AG09319 (cell line): ENCODE results near the genes UCK2, POGK and GPA33.

- RRBS: no CpG with 5 or more reads among the region's 4 CpGs
These were observed 127.0 kb downstream of the NOS1AP start for GRCh38 chr1:162196468-162196919.

- RRBS: no CpG with 5 or more reads among the region's 11 CpGs
These were observed 4.2 kb downstream of the SPATA46 start for GRCh38 chr1:162372295-162372946.

DNA sequence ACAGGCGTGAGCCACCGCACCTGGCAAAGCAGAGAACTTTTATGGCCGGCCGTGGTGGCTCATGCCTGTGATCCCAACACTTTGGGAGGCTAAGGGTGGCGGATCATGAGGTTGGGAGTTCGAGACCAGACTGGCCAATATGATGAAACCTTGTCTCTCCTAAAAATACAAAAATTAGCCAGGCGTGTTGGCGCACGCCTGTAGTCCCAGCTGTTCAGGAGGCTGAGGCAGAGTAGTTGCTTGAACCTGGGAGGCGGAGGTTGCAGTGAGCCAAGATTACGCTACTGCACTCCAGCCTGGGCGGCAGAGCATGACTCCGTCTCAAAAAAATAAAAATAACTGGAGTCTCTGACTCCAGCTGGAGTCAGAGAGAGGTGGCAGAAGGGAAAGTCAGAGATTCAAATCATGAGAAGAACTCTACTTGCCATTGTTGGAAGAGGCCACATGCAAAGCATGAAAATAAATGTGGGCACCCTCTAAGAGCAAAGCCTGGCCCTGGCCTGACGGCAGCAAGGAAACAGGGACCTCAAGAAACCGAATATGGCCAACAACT lies 16.5 kb upstream of the UAP1 start:
- RRBS: no CpG with 5 or more reads among the region's 15 CpGs

- RRBS: no CpG with 5 or more reads among the region's 8 CpGs
These were observed 1.0 kb downstream of the DDR2 start for GRCh38 chr1:162633079-162633870.

- RRBS: no CpG with 5 or more reads among the region's 3 CpGs
These were observed 72.5 kb downstream of the DDR2 start for GRCh38 chr1:162704857-162705086.

GRCh38 chr1:162741819-162742166 lies 48.7 kb upstream of the HSD17B7 start:
- RRBS: no CpG with 5 or more reads among the region's 1 CpG

DNA sequence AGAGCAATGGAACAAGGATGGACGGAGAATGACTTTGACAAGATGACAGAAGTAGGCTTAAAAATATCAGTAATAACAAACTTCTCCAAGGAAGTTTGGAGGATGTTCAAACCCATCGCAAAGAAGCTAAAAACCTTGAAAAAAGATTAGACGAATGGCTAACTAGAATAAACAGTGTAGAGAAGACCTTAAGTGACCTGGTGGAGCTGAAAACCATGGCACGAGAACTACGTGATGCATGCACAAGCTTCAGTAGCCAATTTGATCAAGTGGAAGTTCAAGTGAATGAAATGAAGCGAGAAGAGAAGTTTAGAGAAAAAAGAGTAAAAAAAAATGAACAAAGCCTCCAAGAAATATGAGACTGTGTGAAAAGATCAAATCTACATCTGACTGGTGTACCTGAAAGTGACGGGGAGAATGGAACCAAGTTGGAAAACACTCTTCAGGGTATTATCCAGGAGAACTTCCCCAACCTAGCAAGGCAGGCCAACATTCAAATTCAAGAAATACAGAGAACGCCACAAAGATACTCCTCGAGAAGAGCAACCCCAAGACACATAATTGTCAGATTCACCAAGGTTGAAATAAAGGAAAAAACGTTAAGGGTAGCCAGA lies 43.3 kb upstream of the HSD17B7 start:
- RRBS: no CpG with 5 or more reads among the region's 10 CpGs

DNA sequence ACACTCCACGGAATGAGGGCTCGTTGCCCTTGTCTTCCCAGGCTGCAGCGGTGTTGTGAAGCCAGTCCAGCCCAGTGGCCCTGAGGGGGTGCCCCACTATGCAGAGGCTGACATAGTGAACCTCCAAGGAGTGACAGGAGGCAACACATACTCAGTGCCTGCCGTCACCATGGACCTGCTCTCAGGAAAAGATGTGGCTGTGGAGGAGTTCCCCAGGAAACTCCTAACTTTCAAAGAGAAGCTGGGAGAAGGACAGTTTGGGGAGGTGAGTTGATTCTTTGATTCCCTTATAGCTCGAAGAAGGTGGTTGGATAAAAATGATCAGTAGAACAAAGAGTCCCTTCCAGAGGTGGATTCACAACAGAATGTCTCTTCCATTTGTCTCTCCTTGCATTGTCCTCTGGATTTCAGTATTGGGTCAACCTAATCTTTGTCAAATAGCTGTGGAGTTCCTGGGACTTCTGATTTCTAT lies 18.5 kb upstream of the HSD17B7 start:
- RRBS: no CpG with 5 or more reads among the region's 5 CpGs

DNA sequence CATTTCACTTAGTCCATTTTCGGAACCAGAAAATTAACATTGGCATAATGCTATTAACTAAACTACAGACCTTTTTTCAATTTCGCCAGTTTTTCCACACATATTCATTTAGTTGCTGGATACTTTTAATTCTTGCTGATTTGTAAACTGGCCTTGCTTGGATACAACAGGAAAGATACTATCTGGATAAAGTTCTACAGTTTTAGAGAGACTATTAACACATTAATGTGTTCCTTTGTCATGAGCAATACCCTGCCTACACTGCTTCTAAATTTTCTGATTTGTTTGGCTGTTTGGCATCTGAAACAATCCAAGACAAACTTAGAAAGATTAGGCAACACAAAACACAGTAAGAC lies 5.7 kb upstream of the HSD17B7 start:
- RRBS: no CpG with 5 or more reads among the region's 2 CpGs

DNA sequence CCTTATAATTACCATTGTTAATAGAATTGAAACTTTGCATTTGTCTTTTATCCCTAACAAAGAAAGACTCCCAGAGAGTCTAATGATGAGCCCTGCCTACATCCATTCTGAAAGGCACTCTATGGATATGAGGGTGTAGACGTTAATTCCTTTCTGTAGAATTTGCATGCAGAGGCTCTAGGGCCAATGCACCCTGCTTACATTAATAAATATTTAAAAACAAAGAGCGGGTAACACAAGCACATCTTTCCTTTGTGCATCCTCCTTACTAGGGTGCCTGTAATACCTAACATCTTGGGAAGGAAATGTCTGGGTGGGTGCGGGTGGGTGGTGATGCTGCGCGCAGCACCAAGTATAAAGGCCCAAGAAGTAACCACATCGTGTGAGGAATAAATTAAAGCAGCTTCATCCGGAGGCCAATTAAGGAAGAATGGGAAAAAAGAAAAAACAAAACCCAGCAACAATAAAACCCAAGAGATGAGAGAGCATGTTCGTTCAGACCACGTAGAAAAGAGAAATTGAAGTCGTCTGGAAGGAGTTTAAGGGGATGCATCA lies 16.7 kb downstream of the PBX1 start:
- RRBS: no CpG with 5 or more reads among the region's 10 CpGs

DNA sequence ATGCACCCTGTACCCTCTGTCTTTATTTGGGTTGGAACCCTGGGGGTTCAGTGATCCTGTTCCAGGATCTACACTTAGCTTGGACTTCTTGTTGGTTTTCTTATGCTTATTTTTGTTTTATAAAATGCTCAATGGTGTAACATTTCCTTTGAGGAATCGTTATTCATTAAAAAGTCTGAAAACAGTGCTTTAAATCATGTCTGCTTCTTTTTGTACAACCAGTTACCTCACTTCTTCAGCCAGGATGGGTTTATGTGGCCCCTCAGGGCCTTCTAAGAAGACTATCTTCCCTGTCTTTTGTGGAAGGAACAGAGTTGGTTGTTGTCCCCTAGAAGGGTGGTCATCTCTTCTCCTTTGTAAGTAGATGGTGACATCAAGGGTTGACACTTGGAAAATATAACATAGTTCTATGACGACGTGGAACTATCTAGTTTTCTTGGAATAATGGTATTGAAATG lies 38.1 kb downstream of the PBX1 start:
- RRBS: no CpG with 5 or more reads among the region's 3 CpGs

GRCh38 chr1:164641170-164641677 lies 82.2 kb downstream of the PBX1 start:
- RRBS: no CpG with 5 or more reads among the region's 5 CpGs

- RRBS: no CpG with 5 or more reads among the region's 5 CpGs
These were observed 177.5 kb downstream of the PBX1 start for GRCh38 chr1:164736305-164736964.

GRCh38 chr1:164748048-164749189 lies 189.4 kb downstream of the PBX1 start:
- RRBS: no CpG with 5 or more reads among the region's 11 CpGs

DNA sequence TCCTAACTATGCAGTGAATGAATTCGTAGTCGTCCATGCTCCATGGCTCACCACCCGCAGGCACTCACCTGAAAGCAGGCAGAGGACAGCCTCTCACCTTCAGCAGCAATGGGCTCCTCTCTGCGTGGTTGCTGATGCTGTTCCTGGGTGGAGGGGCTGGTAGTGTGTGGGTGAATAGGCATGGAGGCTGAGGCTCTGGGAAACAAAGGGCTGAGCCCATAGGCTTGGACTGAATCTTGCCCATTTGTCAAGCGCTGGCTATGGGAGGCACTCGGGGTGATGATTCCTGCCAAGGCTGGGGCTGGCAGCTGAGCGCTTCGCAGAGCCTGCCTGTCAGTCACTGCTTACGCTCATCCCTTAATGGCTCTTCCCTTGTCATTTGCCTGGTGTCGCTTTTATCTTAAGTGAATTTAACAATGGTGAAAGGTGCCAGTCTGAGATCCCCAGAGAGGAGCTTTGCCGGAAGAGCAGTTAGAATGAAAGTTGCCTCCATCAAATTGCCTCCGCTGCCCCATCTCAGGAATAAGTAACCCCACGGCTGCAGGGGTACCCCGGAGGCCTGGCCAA lies 353.3 kb downstream of the PBX1 start:
- RRBS: 43% methylated on average over 3 of the region's 14 CpGs

DNA sequence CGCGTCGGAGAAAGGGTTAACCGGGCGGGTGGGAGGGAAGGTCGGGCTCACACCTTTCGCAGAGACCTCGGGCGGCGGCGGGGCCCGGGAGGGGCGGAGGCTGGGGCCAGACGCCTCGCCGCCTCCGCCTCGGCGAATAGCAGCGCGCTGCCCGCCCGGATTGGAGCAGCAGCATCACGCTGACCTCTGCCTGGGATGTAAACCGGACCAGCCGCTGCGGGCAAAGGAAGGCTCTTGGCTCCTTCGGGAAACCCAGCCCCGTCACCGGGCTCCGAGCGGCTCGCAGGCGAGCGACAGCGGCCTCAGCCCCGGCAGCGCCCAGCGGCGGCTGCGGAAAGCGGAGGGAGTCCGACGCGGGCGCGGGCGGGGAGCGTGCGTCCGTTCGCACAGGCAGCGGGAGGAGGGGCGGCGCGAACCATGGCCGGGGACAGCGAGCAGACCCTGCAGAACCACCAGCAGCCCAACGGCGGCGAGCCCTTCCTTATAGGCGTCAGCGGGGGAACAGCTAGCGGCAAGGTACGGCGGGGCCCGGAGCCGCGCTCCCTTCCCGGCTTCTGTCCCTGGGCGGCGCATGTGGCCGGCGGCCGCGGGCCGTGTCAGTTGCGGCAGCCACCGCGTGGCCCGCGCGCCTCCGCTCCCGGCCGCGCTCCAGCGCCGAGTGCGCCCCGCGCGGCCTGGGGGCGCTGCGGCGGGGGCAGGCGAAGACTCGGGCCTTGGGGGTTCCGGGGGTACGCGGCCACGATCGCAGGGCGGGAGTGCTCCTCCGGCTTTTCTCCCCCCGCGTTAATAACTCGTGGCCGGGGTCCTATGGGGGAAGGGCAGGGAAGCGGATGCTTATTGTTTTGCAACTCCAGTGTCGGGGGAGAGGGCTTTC lies at the start of gene UCK2:
Gene UCK2 (plus strand): TSS at position 198 of the 874 bp plus-strand sequence.
- RRBS: under 1% methylated on average over 61 of the region's 111 CpGs

- RRBS: 1% methylated on average over 41 of the region's 91 CpGs
These were observed at the start of gene POGK for GRCh38 chr1:166838761-166839738. TSS of gene POGK (plus strand) at chr1:166839475.

DNA sequence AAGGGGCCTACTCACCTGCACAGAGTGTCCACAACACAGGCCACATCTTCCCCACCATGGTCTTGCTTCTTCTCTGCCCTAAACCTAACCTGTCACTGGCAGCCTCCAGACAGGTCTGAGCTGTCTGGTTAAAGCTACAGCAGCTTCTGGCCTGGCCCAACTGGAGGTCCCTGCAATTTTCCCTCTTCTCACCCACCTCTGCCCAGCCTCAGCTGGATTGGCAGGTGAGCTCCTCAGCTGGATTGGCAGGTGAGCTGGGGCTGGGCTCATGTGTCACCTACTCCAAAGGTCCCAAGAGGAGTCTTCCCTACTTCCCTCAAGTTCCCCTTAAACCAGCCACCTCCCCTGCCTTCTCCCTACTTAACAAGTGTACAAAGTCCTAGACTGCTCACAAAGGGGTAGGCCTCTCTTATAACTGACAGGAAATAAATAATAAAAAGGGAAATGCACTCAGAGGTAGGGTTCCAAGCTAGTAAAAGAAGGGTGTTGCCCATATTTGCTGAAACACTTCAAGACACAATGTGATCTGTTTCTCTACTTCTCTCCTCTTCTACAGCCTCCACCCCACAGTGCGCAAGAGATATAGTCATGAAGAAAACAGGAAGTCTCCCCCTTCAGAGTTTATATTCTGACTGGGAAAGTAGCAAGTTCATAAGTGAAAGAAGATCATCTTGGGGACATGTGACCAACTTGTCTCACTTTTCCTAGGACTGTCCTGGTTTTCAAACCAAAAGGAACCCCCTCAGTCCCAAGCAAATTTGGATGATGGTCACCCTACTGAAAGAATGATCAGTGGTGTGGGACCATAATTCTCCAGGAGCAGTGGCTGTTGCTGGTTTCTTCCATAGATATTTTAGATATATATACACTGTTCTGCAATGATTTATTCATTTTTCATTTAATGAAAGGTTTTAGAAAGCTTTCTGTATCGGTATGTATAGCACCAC lies at the start of gene GPA33:
Gene GPA33 (minus strand): TSS at position 148 of the 947 bp plus-strand sequence.
- RRBS: no CpG with 5 or more reads among the region's 2 CpGs

DNA sequence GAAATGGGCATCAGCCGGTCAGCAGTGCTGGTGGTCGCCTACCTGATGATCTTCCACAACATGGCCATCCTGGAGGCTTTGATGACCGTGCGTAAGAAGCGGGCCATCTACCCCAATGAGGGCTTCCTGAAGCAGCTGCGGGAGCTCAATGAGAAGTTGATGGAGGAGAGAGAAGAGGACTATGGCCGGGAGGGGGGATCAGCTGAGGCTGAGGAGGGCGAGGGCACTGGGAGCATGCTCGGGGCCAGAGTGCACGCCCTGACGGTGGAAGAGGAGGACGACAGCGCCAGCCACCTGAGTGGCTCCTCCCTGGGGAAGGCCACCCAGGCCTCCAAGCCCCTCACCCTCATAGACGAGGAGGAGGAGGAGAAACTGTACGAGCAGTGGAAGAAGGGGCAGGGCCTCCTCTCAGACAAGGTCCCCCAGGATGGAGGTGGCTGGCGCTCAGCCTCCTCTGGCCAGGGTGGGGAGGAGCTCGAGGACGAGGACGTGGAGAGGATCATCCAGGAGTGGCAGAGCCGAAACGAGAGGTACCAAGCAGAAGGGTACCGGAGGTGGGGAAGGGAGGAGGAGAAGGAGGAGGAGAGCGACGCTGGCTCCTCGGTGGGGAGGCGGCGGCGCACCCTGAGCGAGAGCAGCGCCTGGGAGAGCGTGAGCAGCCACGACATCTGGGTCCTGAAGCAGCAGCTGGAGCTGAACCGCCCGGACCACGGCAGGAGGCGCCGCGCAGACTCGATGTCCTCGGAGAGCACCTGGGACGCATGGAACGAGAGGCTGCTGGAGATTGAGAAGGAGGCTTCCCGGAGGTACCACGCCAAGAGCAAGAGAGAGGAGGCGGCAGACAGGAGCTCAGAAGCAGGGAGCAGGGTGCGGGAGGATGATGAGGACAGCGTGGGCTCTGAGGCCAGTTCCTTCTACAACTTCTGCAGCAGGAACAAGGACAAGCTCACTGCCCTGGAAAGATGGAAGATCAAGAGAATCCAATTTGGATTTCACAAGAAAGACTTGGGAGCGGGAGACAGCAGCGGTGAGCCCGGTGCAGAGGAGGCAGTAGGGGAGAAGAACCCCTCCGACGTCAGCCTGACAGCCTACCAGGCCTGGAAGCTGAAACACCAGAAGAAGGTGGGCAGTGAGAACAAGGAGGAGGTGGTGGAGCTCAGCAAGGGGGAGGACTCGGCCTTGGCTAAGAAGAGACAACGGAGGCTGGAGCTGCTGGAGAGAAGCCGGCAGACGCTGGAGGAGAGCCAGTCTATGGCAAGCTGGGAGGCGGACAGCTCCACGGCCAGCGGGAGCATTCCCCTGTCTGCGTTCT lies 32.4 kb downstream of the STYXL2 start:
- RRBS: 86% methylated on average over 8 of the region's 60 CpGs

DNA sequence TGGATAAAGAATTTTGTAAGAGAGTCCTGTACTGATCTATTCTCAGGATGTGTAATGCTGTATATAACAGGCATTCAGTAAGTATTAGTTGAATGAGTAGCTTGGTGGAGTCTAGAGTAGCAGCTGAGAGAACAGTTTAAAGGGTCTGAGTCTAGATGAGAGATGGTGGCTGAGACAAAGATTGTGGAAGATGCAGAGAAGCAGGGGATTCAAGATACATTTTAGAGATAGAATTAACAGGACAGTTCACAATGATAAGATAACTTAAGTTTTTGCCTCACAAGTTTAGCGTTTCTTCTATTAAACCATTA lies 44.4 kb downstream of the POU2F1 start:
- RRBS: no CpG with 5 or more reads among the region's 1 CpG